Melanocyte of skin (primary cell): ENCODE measurements around the gene IFIT1B.

GRCh38 chr10:89001081-89002335 lies 10.9 kb downstream of the FAS start:
- CAGE, long polyA plus RNA, 2 experiments = no peak in any of the 2 experiments

GRCh38 chr10:89087345-89087780 lies 96.8 kb downstream of the FAS start:
- CAGE, long polyA plus RNA, 2 experiments = no peak in any of the 2 experiments

DNA sequence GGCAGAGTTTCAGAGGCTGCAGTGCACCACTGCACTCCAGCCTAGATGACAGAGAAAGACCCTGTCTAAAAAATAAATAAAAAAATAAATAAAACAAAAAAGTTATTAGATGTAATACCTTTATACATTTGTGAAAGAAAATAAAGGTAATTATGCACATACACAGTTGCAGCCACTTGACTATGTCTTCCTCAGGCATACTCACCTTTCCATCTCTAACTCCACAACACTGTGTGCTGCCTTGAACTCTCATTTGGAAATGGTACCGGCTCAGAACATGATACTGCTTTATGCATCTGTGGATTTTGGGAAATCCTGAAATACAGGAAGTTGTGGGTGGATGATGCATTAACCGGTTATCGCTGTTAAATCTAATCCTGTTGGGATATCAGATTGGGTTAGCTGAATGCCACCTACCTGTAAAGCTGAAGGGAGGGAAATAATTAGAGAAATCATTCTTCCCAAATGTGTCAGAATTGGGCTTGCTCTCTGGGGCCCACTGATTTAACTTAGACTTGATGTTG lies 54.1 kb downstream of the CH25H start:
- CAGE, long polyA plus RNA, 2 experiments = no peak in any of the 2 experiments

- CAGE, long polyA plus RNA, 2 experiments = no peak in any of the 2 experiments
These were observed 16.1 kb downstream of the LIPA start for GRCh38 chr10:89235339-89235950.

GRCh38 chr10:89270119-89270542 lies 18.6 kb upstream of the LIPA start:
- CAGE, long polyA plus RNA, 2 experiments = no peak in any of the 2 experiments

- CAGE, long polyA plus RNA, 2 experiments = no peak in any of the 2 experiments
These were observed 18.4 kb upstream of the IFIT2 start for GRCh38 chr10:89283260-89284000.

- CAGE, long polyA plus RNA, 2 experiments = no peak in any of the 2 experiments
These were observed 647 bp upstream of the IFIT2 start for GRCh38 chr10:89301150-89301648.

DNA sequence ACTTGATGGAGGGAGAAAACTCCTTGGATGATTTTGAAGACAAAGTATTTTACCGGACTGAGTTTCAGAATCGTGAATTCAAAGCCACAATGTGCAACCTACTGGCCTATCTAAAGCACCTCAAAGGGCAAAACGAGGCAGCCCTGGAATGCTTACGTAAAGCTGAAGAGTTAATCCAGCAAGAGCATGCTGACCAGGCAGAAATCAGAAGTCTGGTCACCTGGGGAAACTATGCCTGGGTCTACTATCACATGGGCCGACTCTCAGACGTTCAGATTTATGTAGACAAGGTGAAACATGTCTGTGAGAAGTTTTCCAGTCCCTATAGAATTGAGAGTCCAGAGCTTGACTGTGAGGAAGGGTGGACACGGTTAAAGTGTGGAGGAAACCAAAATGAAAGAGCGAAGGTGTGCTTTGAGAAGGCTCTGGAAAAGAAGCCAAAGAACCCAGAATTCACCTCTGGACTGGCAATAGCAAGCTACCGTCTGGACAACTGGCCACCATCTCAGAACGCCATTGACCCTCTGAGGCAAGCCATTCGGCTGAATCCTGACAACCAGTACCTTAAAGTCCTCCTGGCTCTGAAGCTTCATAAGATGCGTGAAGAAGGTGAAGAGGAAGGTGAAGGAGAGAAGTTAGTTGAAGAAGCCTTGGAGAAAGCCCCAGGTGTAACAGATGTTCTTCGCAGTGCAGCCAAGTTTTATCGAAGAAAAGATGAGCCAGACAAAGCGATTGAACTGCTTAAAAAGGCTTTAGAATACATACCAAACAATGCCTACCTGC lies 4.4 kb downstream of the IFIT2 start:
- CAGE, long polyA plus RNA, 2 experiments = no peak in any of the 2 experiments

- CAGE, long polyA plus RNA, 2 experiments = no peak in any of the 2 experiments
These were observed 14.8 kb downstream of the IFIT3 start for GRCh38 chr10:89342461-89343215.

DNA sequence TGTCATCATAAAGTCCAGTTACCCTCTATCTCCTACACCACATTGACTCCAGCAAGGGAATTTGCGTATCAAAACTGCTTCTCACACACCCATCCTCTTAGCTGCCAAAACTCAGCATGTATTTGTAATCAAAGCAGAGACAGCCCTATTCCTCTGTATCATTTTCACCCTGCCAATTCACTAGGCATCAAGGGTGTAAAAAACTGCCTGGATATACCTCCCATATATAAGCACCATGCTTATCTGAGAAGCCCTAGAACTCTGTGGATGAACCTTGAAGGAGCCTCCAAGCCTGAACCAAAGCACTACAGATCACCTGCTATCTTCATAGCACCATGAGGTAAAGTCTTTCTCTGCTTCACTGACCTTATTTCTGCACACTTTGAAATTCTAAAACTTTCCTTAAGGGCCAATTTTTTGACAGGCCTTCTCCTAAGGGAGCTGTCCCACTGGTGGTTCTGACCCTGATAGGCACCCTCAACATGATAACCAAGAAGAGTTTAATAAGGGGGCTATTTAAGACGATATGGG lies at the start of gene IFIT1B:
IFIT1B (plus strand) TSS at position 256 of the 531 bp plus-strand sequence.
- CAGE, long polyA plus RNA, 2 experiments = no peak in any of the 2 experiments

DNA sequence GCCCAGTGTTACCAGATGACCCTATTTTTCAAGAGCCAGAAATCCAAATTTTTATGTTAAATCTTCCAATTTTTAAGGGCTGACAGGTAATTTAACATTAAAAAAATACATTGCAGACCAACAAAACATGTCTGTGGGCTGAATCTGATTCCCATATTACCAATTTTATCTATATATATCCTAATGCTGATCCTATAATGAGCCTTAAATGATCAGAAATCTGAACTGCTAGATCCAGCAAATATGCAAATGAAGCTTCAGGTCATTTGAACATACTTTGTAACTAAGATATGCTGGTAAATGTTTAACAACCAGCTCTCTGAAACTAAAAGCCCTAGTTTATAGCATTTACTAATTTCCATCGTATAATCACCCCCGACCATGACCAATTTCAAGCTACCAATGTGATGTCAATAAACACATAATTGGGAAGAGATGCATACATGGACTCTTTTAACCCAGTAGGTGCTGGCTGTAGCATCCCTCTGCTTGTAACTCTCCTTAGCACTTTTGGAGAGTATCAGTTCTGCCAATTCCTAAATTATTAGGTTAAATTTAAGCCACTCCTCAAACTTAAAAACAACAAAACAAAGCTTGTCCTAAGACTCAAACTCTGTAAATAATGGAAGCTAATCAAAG lies 42.1 kb downstream of the PANK1 start:
- CAGE, long polyA plus RNA, 2 experiments = no peak in any of the 2 experiments

DNA sequence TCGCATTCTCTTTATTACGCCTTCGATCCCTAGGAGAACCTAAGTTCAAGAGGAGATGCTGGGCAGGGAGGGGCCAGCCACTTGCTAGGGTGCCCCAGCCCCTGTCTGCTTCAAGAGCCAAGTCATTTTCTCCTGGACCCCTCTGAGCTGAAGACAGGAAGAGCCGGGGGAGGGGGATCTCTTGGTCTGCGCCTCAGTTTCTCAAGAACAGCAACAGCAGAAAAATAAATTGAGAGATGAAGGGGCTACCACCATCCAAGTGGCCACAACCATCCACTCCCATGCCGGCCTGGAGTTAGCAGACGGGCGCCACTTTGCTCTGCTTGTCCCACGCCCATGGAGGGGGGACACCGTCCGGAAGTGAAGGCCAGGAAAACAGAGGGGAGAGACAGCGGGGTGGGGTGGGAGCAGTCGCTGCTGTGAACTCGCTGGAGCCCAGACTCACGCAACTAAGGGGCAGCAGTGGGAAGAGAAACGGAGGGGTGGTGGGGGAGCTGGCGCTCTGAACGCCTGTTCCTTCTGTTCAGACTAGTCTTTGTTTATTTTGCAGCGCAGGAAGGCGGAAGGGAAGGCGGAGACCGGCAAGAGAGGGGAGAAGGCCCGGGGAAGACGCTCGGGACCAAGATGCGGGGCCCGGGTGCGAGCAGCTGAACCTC lies 135.4 kb downstream of the KIF20B start:
- CAGE, long polyA plus RNA, 2 experiments = no peak in any of the 2 experiments

DNA sequence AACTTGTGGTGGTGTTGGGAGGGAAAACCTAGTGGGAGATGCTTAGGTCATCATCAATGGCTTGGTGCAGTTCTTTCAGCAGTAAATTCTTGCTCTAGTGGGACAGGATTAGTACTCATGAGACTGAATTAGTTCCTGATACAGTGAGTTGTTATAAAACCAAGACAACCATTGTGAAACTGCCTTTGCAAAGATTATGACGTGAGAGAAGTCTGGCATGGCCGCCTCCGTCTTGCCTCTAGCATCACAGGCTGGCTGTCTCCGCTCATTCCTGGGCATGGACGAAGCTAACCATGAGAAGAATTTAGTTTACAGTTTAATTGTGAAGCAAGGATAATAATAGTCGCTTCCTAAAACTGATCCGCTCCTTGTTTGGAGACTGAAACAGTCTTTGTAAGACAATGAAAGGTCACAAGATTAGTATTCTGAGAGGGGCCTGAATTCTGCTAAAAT lies 186.5 kb downstream of the KIF20B start:
- CAGE, long polyA plus RNA, 2 experiments = no peak in any of the 2 experiments

DNA sequence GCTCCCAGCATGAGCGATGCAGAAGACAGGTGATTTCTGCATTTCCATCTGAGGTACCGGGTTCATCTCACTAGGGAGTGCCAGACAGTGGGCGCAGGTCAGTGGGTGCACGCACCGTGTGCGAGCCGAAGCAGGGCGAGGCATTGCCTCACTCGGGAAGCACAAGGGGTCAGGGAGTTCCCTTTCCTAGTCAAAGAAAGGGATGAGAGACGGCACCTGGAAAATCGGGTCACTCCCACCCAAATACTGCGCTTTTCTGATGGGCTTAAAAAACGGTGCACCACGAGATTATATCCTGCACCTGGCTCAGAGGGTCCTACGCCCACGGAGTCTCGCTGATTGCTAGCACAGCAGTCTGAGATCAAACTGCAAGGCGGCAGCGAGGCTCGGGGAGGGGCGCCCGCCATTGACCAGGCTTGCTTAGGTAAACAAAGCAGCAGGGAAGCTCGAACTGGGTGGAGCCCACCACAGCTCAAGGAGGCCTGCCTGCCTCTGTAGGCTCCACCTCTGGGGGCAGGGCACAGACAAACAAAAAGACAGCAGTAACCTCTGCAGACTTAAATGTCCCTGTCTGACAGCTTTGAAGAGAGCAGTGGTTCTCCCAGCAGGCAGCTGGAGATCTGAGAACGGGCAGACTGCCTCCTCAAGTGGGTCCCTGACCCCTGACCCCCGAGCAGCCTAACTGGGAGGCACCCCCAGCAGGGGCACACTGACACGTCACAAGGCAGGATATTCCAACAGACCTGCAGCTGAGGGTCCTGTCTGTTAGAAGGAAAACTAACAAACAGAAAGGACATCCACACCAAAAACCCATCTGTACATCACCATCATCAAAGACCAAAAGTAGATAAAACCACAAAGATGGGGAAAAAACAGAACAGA lies 310.0 kb downstream of the KIF20B start:
- CAGE, long polyA plus RNA, 2 experiments = no peak in any of the 2 experiments

DNA sequence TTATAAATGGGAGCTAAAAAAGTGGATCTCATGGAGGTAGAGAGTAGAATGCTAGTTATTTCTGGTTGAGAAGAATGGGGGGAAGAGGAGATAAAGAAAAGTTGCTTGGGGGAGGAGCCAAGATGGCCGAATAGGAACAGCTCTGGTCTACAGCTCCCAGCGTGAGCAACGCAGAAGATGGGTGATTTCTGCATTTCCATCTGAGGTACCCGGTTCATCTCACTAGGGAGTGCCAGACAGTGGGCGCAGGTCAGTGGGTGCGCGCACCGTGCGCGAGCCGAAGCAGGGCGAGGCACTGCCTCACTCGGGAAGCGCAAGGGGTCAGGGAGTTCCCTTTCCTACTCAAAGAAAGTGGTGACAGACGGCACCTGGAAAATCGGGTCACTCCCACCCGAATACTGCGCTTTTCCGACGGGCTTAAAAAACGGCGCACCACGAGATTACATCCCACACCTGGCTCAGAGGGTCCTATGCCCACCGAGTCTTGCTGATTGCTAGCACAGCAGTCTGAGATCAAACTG lies 549.2 kb downstream of the KIF20B start:
- CAGE, long polyA plus RNA, 2 experiments = no peak in any of the 2 experiments

DNA sequence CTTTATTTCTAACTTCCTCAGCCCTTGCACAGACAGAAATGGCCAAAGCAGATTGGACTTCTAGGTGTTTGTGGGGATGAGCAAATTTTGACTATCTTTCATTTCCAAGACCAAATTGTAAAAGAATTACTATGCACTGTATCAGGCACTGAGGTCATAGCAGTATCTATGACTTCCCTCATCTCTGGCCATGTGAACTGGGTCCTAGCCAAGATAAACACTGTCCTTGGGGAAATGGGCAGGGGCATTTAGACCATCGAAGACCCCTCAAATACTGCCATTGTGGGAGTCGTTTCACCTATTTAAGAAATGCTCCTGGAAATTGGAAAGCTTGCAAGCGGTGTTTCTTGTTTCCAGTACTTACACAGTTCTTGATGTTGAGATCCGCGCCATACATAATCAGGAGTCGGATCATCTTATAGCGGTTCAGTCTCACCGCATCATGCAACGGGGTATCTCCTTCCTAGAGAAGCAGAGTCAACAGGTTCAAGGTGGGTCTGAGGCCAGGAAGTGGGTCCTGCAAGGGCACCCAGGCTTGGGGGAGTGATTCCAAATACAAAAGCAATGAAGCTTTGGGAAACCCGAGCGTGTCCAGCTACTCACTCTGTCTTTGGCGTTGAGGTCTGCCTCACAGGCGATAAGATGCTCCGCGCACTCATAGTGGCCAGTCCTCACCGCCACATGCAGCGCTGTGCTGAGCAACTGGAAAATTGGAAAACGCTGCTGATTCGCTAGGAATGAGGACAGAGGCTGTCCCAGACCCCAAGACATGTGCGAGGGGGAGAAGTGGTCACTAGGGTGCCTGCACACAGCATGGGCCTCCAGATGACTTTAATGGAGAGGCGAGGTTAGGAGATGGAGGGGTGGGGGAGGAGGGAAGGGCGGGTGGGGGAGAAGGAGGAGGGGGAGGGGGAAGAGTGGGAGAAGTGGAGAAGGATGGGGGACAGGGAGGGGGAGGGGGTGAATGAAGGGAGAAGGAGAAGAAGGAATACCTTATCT lies 5.4 kb downstream of the ANKRD1 start:
- CAGE, long polyA plus RNA, 2 experiments = no peak in any of the 2 experiments

DNA sequence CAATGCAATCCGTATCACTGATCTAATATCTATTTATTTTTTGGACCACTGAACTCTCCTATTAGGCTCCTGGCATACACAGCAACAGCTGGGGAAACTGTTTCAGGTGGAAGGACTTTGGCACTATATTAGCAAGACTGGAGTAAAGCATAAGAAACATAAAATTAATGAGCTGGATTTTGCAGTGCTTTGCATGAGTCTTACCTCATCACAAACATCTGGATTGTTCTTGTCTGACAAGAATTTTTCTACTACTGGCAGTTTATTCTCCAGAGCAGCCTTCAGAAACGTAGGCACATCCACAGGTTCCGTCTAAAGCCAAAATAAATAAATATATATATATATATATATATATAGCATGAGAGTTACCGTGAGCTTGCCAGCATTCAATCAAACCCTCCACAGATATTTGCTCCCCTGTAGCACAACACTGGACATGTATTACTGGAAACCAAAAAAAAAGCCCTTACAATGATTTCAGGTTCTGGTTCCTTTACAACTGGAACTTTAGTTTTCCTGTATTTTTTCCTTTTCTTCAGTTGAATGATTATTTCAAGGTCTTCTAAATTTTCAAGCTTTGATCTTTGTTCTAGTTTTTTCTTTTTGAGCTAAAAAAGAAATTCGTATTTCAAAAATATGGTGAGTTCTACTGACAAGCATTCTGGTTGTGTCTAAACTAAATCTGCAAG lies 2.1 kb downstream of the ANKRD1 start:
- CAGE, long polyA plus RNA, 2 experiments = no peak in any of the 2 experiments

DNA sequence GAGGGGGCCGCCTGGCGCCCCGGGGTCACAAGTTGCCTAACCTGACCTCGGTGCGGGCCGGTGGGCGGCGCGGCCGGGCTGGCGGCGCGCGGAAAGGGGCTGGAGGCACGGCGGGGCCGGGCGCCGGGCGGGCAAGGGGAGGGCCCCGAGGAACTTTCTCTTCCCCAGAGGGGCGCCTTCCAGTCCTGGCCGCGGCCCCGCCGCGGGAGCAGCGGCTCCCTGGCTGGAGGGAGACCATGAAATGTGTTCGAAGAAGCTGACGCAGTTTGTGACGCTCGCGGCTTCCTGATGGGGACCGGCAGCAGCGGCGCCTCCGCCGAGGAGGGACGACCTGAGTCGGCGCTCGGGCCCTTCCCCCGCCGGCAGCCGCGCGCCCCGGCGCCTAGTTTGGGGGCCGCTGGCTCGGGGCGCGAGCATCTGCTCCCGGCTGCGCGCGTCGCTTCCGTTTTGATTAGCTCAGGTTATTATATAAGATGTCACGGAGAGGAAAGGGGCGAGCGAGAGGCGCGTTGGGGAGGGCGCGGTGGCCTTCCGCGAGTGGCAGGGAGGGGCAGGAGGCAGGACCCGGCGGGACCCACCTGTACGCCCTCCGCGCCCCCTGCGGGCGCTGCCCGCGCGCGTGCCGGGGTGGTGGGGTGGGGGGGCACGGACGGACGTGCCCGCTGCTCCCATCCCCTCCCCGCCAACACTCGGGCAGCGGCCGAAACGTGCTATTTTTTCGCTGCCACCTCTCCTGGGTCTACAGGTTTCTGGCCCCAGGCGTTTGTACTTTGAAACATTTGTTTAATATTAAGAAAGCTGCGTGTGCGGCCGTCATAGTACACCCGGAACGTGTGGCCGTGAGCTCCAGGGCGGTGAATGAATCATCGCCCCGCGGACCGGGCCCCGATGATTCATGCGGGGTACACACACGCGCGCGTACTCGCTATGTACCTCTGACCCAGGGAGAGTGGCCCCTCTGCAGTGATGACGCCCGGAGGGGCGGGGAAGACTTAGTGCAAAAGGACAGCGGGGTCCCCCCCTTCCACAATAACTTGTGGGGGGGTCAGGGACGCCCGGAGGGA lies 56.9 kb upstream of the PCGF5 start:
- CAGE, long polyA plus RNA, 2 experiments = no peak in any of the 2 experiments

DNA sequence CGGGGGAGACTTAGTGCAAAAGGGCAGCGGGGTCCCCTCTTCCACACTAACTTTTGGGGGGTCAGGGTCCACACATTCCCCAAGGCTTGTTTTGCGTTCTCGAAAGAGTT lies 56.3 kb upstream of the PCGF5 start:
- CAGE, long polyA plus RNA, 2 experiments = no peak in any of the 2 experiments

GRCh38 chr10:91223664-91223998 lies 3.2 kb downstream of the PCGF5 start:
- CAGE, long polyA plus RNA, 2 experiments = no peak in any of the 2 experiments